Daoy (cell line): ENCODE measurements around the genes FGGY and NFIA.

DNA sequence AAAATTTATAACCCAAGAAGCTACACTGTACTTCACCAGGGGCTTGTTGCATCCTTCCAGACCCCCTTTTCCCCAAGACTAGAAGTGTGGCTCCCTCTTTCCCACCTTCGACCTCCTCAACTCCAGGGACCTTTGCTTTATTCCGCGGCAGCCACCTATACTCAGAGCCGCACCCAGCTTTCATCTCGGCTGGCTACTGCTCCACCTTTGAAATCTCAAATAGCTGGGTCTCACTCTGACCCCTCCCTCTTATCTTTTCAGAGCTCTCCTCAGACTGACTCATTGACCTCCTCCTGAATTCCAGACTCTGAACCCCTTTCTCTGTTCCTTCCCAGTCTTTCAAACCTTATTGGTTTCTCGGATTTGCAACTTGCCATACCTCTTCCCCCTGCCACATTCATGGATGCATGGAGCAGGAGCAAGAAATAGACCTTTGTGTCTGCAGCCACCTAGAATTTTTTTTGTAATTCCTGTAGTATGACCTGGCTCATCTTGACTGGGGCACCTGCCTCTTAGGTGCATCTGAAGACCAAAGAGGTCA lies 144.7 kb upstream of the JUN start:
- RAMPAGE, long total RNA: no peak

GRCh38 chr1:59043541-59043988 lies 253.3 kb upstream of the FGGY start:
- RAMPAGE, long total RNA: no peak

DNA sequence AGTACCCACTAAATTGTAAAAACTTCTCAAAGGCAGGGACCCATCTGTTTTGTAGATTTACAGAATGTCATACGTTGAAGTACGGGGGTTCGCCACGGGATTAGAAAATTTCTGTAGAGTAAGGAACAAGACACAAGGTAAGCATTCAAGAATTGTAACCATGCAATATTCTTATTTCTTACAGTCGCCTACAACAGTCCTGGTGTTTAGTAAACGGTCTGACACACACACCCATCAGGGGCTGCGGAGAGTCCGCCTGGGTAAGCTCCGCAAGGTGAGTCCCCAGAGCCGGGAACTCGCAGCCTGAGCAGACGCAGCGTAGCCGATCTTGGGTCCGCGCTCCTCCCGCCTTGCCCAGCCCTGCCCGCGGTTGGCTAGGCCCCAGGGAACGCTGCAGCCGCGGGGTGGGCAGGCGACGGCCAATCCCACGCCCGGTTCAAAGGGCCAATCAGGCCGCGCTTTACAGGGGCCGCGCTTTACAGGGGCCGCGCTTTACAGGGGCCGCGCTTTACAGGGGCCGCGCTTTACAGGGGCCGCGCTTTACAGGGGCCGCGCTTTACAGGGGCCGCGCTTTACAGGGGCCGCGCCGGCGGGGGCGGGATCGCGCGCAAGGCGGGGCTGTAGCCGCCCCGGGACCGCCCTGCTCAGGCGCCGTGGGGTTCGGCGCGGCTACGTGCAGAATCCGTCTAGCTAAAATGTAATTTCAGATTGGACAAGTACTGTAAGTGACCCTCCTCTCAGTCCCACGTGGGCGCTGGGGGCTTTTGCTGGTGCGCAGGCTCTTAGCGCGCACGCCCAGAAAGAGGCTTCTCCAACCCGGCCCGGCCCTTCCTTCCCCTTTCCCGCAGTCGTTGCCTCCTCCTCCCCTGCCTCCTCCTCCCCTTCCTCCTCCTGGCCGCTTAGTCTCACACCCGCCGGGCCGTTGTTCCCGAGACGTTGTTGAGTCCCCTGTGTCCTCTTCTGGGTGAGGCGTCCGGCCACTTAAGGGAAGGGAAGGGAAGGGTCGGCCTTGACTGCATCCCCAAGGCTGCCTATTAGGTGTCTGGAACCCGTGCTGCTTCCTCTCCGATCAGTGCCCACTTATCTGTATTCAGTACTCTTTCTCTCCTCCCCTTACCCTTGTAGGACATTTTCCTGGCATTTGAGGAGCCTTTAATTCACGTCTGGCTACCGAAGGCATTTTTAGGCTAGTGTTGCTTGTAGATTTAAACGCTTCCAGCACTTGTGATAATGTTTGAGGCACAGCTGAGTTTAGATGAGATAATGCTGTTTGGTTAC lies at the start of gene FGGY:
Gene FGGY (plus strand): TSS at position 908 of the 1,278 bp plus-strand sequence.
- RAMPAGE, long total RNA: no peak

DNA sequence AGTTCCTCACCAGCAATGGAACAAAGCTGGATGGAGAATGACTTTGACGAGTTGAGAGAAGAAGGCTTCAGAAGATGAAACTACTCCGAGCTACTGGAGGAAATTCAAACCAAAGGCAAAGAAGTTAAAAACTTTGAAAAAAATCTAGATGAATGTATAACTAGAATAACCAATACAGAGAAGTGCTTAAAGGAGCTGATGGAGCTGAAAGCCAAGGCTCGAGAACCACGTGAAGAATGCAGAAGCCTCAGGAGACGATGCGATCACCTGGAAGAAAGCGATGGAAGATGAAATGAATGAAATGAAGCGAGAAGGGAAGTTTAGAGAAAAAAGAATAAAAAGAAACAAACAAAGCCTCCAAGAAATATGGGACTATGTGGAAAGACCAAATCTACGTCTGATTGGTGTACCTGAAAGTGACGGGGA lies 73.1 kb downstream of the FGGY start:
- RAMPAGE, long total RNA: no peak

DNA sequence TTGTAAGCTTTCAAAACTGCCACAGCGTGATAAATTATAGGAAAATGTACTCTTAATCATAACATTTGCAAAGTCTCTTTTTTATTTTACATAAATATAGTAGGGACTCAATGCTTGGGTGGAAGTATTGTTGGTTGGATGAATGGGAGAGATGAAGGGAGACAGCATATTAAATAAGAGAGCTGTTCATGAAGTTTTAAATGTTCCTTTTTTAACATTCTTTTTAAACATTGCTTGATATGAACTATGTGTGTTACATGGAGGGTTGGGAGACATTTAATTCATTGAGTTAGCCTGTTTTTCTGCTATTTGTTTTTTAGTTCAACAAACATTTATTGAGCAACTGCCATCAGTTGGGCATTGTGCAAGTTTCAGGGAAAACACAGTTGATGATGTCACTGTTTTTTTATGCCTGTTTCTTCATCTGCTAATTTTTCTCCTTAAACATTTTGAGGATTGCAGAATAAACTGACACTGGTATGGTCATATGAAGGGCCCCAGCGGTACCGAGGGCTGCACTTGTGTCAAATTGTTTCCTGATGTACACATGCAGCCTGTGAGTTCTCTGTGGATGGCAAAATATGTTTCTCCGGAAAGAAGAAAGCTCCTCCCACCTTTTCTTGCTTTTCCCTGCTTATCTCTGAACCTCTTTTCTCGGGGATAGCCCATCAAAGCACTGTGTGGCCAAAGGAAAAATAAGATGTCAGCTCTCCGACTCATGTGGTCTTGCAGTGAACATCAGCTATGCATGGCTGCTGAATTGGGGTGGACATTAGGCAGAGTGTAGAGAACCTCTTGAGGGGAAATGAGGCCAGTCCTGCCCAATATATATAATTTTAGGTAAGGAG lies 253.0 kb downstream of the FGGY start:
- RAMPAGE, long total RNA: no peak

- RAMPAGE, long total RNA: no peak
These were observed 168.9 kb upstream of the HOOK1 start for GRCh38 chr1:59645873-59646196.

DNA sequence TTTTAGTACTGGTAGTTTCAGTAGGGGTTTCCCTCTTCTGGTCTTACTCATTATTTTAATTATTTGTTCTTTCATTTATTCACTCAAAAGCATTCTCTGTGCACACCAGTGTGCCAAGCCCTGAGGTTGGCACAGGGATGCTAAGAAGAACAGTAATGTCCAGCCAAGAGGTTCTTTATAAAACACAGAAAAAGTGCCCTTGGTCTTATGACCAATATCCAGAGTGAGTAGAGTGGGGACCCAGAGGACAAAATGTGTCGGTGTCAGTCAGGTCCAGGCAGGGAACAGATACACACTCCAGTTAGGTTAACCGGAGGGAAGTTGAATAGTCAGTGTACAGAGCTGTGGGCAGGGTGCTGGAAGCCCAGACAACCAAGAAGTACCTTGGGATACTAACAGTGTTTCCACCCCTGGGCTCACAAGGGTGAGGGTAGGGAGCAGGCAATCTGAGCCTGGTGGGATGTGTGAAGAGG lies 143.7 kb upstream of the HOOK1 start:
- RAMPAGE, long total RNA: no peak

DNA sequence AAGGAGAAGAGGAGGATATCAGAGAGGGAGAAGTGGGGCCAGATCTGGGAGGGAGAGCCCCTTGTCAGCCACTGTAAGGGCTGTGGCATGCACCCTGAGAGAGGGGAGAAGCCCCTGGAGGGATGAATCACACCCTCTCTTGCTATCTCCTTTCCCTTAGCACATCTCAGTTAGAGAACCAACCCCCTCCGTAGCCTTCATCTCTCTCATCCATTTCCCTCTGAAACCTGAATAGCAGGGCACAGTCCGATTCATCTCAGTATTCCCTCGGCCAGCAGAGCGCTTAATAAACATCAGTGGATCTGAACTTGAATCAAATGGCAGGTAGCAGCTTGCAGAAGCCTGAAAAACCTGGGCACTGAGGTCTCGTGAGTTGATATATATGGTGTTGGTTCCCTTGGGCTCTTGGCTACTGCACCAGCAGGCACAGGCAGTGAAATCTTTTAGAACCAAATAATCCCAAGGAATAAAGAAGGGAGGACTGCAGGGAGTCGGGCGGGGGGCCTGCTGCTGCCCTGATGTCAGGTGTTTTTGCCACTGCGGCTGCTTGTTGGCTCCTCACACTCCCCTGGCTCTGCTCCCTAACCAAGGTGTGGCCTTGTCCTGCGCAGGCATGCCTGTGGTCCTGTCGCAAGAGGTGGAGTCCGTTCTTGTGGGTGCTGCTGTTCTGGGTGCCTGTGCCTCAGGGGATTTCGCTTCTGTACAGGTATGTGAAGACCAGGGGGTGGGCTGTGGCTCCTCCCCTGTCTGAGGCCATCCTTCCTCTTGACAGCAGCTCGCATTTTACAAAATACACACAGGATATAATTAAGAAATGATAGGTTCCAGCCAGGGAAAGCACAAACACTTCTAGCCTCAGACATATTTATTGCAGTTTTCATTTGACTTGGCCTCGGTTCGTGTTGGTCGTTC lies 141.1 kb upstream of the HOOK1 start:
- RAMPAGE, long total RNA: no peak

DNA sequence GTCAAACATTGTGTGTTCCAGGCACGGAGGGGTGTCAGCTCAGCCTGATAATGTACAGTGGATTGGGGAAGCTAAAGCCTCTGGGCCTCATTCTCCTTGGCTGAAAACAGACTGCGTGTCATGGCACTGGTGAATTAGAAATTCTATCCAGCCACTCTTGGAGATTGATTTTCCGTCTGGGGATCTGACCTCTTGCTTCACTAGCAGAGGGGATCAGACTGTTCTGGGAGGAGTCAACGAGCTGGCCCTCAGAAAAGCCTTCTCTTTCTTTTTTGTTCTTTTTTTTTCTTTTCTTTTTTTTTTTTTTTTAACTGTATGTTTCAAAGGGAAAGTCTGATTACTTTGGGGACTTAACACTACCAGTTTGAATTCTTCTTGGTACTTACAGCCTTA lies 123.4 kb upstream of the HOOK1 start:
- RAMPAGE, long total RNA: no peak

DNA sequence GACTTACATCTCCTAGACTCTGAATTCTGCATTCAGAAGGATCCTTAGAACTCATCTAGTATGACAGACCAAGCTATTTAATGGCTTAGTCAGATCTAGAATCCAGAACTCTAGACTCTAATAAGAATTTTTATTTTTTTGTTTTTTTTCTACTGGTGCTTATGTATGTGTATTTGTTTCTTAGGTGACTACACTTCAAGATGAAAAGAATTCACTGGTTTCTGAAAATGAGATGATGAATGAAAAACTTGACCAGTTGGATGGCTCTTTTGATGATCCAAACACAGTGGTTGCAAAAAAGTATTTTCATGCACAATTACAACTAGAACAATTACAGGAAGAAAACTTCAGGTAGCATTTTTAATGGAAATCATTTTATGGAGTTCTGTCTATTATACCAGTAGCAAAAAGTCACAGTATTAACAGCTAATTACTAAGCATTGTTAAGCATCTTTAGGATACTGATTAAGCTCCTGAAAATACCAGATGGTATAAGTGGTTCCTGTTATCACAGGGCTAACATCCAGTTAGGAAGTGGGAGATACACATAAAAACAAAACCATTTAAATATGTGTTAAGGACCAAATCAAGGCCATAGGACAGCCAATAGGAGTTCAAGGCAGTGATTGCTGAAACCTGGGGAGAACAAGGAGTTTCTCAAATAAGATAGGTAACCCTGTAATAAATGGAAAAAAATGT lies 28.6 kb downstream of the HOOK1 start:
- RAMPAGE, long total RNA: no peak

DNA sequence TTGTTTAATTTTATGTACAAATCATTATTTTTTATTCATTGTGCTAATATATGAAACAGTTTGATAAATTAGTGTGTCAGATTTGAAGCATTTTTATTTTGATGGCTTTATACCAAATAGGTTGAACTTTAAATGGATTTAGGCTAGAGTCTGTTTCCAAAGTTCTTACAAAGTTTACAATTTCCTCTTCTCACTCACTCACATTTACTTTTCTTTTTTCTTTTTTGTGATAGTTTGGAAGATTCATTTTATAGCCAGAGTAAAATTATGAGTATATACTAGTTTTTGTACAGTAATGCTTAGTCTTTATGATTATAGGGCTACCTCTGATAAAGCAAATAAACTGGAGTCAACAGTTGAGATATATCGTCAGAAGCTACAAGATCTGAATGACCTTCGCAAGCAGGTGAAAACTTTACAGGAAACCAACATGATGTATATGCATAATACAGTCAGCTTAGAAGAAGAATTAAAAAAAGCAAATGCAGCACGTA lies 33.3 kb downstream of the HOOK1 start:
- RAMPAGE, long total RNA: no peak

GRCh38 chr1:59892797-59893381 lies 33.7 kb downstream of the CYP2J2 start:
- RAMPAGE, long total RNA: no peak

GRCh38 chr1:59986417-59986939 lies 59.9 kb upstream of the CYP2J2 start:
- RAMPAGE, long total RNA: no peak

GRCh38 chr1:60274337-60274689 lies 200.7 kb upstream of the C1orf87 start:
- RAMPAGE, long total RNA: no peak

- RAMPAGE, long total RNA: no peak
These were observed 256.8 kb upstream of the NFIA start for GRCh38 chr1:60825384-60826120.

- RAMPAGE, long total RNA: no peak
These were observed 209.1 kb upstream of the NFIA start for GRCh38 chr1:60873302-60873610.

- RAMPAGE, long total RNA: no peak
These were observed 178.7 kb upstream of the NFIA start for GRCh38 chr1:60903575-60904053.

DNA sequence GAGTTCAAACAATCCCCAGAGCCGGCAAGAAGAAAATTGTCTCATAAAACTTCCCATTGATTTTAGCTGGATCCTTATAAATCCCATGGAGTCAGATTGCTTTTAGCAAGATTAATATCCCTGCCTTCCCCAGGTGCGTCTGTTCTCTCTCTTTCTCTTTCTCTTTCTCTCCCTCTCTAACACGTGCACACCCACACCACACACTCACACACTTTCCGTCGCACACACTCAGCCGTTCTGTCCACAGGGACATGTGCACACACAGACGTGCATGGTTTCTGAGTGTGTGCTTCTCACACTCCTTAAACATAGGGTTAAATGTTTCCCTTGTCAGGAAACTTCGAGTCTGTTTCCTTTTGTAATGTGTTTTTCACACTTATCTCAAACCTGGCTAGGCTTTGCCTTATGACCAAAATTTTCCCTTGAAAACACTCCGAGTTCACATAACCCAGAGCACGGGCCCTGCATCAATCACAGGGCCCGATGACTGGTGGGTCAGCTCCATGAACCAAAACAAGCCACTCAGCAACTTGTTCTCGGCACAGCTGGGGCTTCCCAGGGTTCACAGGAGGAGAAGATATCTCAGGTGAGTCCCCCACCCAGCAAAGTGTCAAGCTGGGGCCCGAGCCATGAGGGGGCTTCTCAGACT lies 98.5 kb upstream of the NFIA start:
- RAMPAGE, long total RNA: no peak

DNA sequence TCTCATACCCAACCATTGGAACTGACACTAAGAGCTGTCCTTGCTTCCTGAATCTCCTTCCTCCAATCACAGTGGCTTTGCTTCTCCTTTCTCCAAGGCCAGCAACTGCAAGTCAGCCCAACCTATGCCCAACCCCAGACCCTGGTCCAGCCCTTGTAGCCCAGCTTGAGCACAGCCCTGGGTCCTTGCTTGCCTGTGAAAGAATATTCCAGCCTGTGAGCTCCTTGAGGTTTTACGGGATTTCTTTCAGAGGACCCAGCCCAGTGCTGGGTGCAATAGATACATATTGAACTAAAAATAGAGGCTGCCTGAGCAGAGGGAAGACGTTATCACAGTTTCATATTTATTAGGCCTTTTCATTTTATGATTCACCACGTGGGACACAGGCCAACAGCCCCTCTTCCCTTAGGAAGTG lies 92.6 kb upstream of the NFIA start:
- RAMPAGE, long total RNA: no peak

- RAMPAGE, long total RNA: no peak
These were observed at the start of gene NFIA for GRCh38 chr1:61081942-61082877. Gene NFIA (plus strand): TSS chr1:61082561.